ENCODE measurements around a stretch of chr6.

GRCh38 chr6:43288022-43288385 lies 10.1 kb upstream of the SLC22A7 start:
- PRO-cap: no peak

DNA sequence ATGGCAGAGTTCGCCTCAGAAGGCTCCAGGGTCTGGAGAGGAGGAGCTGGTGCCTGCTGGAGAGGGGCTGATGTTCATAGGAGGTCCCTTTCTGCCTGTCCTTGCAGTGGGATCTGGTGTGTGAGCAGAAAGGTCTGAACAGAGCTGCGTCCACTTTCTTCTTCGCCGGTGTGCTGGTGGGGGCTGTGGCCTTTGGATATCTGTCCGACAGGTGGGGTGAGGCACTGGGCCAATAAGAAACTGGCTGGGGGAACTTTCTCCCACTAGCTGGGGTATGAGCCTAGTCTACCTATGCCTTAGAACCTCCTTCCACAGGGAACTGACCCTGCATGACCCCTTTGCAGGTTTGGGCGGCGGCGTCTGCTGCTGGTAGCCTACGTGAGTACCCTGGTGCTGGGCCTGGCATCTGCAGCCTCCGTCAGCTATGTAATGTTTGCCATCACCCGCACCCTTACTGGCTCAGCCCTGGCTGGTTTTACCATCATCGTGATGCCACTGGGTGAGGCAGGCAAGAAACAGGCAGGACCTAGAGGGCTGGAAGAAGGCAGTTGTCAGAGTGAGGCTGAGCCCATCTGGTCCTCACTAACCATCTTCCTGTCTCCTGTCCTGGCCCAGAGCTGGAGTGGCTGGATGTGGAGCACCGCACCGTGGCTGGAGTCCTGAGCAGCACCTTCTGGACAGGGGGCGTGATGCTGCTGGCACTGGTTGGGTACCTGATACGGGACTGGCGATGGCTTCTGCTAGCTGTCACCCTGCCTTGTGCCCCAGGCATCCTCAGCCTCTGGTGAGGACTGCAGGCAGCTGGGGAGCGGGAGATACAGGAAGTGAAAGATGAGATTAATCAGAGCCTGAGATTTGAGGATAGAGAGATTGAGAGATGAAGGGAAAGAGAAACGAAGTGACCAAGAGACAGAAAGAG lies 1.5 kb downstream of the SLC22A7 start:
- PRO-cap: no peak

DNA sequence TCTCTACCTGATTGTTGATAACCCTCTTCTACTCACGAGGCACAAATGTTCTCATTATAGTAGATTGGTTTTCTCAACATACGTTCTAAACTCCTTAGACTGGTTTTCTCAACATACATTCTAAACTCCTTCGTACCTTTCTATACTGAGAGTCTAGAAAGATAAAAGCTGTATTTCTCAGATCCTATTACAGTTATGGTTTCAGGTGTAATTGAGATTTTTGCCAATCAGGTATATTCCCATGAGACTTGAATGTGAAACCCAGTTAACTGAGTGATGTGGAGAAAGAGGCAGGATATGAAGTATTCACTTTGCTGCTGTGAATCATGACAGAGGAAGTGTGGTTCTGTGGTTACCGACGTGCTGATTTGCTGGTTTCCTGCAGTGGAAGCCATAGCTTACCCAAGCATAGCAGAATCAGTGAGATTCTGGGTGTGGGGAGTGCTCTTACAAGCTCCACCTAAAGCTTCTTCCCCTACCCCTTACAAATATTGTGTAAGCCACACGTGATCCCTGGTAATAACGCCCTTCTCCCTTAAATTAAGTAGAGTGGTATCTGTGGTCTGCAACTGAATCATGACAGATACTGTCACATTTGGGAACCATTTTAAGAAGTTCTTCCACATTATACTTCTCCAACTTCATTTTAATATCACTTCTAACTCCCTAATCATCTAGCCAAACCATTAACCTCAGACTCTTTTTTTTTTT lies 14.3 kb upstream of the ZNF318 start:
- PRO-cap: unidirectional peak, plus-strand start at position 423 of the sequence

DNA sequence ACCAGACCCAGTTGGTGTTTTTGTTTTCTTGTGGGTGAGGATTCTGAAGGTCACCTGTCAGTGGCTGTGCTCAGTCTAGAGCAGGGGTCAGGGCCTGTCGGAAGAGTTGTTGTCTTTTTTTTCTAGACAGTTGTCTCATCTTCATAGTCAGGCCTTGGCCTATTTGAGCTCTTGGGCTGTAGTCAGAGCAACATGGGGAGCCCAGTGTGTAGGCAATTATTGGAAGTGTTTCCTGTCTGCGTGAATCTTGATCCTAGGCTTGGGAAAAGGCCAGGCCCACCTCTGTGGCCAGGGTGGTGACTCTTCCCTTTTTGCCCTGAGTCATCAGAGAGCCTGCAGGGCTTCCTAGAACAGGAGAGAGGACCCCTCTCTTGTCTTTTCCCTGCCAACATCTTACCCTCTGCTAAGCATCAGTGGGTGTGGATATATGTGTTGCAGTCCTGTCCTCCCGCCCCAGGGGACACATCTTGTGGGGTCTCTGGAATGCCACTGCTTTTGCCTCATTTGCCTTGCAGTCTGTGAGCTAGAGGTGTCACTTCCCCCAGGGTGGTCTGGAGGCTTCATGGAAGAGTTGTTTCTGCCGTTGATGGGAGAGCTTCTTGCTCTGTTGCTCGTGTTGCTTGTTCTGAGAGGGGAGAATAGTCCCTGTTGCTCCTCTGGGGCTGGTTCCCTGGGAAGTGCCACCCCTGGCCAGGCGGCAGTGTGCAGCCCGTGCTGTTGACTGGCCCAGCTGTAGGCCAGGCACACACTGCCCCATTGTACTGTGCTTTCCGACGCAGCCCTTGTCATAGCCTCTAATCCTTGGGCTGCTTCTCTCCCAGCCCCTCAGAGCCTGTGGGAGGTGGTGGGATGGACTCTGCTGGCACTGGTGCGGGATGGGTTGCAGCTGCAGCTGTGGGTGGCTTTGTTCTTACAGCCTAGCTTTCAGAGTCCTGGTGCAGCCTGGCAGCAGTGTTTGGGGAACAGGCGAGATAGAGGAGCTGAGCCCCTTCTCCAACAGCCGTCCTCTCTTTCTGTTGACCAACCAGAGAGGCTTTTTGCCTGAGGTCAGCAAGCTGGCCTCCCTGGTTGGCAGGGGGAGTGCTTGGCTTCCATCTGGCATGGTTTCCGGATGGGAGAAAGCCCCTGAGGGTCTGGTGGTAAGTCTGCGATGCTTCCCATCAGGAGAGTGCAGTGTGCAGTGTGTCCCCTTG lies 11.7 kb downstream of the TJAP1 start:
- PRO-cap: no peak

DNA sequence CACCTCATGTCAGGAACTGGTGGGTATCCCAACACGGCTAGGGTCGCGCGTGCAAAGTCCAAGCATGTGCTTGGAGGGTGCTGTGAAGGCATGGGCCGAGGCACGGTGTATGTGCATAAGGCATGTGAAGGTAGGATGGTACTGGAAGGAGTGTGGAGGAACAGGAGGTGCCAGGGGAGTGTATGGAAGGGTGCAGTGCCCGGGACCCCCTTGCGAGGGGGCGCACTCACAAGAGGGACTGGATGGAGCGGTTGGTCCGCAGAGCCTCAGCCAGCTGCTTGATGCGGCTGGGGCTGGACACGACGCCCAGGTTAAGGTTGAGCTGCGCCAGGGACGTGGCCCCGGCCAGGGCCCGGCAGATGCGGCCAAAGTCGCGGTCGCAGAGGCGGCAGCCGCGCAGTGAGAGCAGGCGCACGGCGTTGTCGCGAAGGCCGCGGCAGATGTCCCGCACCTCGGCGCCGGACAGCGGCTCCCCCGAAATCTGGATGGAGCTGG lies 815 bp downstream of the LRRC73 start:
- PRO-cap: no peak

DNA sequence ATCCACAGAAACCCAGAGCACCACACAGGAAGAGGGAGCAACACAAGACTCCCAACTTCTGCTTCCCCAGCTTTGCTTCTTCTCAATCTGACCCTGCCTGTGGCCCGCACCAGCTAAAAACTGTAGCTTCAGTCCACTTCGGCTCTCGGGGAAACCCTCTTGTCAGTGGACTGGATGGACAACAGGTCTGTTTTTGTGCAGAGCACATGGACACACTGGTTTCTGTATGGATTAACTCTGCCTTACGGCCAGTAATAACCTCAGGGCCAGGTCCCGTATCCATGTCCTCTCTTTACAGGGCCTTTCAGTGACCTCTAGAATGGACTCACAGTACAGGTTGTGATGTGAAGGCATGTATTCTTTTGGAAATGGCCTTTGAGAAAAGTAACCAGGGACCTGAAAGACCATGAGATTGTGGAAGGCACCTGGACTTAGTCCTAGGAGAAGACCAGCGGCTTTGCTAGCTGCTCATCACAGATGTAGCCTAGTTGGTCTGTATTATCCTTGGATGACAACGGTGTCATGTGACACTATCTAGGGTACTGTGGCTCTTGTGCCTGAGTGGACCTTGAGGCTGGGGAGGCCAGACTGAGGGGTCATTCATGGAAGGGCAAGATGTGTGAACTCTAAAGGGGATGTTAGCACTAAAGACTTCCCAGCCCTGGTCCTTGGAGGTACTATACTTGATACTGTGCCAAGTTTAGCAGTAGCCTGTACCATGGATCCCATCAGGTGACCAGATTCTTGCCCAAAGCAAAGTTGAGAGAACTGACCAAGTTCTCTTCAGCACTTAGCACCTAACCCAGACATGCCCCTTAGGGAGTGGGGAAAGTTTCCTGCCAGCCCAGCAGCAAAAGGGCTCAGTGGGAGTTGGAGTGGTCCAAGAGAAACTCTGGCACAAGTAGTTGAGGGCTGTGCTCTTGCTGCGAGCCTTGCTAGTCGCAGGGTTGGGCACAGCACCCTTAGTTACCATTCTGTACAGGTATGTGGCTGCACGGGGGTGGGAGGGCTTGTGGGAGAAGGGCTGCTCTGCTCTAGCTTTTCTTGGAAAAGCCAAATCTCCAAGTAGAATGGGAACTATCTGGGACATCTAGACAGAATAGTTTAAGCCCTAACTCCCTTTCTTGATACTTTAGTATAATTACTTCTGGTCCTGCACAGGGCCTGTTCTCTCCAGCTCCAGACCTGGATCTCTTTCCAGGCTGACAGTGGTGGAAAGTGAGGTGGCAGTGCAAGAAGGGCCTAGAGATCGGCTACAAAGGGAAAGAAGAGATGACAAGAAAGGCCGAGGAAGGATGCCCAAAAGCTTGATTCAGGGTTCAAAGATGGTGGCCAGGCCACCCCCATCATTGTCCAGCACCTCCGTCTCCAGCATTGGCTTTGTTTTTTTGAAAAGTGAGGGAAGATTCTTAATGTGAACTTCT lies 6.2 kb downstream of the POLR1C start:
- PRO-cap: no peak

DNA sequence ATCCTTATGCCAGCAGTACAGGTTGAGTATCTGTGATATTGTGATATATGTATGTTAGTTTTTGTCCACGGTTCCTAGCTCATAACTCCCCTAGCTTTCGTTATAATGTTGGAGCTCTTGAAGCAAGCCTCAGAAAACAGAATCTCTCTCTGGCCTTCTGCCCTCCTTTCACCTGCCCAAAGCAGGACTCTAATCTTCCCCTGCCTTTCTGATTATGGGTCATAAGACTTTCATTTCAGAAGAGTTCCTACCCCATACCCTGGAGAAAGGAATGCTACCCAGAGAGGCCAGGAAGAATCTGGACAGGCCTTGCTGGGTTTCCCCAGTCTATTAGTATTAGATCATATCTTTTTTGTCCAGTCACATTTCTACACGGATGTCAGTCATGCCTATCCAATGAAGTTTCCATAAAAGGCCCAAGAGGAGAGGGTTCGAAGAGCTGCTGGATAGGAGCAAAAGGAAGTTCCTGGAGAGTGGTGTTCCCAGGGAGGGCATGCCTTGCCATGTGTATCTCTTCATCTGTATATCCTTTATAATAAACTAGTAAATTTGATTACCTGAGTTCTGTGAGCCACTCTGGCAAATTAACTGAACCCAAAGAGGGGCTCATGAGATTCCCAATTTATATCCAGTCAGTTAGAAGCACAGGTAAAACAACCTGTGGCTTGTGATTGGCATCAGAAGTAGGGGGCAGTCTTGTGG lies 3.2 kb downstream of the POLH start:
- PRO-cap: no peak

DNA sequence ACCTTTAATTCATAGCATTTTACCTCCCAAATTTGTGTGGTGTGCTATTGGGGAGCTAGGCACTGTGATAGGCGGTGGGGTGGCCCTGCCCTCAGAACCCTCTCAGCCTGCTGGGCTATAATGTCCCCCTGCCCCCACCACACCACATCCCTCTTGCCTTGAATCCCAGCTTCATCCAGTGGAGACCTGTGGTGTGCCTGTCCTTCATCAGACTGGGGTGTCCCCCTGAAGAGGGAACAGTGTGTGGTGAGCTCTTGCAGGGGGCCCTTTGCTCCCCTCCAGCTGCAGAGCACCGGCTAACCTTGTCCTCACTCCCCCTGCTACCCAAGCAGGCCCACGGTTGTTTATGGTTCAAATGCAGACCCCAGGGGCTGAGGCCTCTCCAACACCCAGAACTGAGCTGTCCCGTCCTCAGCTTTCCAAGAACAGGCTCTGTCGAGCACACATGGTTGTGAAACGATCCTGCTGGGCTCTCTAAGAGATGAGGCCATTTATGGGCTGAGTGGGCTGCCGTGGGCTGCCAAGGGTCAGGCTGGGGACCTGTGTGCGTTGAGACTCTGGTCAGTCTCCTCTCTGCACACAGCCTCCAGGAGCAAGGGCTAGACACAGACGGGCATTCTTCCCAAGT lies 26.9 kb upstream of the VEGFA start:
- PRO-cap: no peak

DNA sequence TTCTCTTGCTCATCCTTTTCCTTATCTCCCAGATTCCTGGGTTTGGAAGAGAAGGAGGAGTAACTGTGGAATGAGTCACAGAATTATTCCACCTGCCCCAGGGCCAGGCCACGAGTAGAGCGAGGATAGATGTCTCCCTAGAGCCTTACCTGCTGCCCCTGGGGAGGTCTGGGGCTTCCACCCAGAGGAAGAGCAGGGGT lies 10.6 kb upstream of the VEGFA start:
- PRO-cap: no peak

GRCh38 chr6:43782831-43783698 lies 13.1 kb downstream of the VEGFA start:
- PRO-cap: no peak

GRCh38 chr6:43785562-43785875 lies 15.5 kb downstream of the VEGFA start:
- PRO-cap: no peak

- PRO-cap: no peak
These were observed 146.1 kb downstream of the VEGFA start for GRCh38 chr6:43915835-43916705.

- PRO-cap: no peak
These were observed 157.7 kb downstream of the VEGFA start for GRCh38 chr6:43927671-43928193.

GRCh38 chr6:43990158-43991247 lies 136.7 kb downstream of the MRPL14 start:
- PRO-cap: no peak

DNA sequence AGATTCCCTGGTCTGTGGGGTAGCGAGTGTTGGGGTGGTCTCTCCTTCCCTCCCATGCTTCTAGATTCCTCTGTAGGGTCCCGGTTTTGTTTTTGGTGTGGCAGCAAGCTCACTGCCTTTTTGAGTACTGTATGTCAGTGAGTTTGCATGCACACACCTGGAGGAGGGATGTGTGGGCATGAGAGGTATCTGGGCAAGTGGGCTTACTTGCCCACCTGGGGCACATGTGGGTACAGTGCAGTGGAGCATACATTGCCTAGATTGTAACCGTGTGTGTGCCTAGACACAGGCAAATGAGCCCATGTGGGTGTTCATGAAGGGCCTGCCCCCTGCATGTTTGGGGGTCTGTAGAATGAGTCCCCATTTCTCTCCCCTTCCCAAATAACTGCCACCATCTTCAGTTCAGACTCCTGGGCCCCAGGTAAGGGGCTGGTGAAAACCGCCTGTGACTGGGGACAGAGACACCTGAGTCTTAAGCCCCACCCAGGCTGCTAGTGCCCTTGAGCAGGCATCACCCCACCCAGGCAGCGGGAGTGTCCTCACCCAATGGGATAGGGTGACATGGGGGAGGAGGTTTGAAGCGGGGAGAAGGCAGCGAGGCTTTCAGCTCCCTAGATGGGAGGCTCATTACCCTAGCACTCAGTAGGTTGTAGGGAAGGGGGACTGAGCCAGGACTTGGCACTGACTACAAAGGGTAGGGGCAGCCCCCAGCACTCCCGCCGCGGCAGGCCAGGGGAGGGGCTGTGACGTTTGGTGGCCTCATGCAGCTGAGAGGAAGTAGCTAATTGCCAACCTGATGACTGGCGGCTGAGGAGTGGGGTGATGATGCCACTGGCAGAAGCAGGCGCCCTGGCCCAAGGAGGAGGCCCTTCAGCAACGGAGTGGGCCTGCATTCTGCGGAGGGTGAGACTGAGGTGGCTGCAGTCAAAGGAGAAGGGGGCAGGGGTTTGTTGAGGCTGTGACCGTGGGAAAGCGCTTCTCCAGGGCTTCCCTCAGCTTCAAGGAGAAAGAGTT lies 127.1 kb downstream of the MRPL14 start:
- PRO-cap: no peak

GRCh38 chr6:44004834-44005811 lies 122.1 kb downstream of the MRPL14 start:
- PRO-cap: no peak

DNA sequence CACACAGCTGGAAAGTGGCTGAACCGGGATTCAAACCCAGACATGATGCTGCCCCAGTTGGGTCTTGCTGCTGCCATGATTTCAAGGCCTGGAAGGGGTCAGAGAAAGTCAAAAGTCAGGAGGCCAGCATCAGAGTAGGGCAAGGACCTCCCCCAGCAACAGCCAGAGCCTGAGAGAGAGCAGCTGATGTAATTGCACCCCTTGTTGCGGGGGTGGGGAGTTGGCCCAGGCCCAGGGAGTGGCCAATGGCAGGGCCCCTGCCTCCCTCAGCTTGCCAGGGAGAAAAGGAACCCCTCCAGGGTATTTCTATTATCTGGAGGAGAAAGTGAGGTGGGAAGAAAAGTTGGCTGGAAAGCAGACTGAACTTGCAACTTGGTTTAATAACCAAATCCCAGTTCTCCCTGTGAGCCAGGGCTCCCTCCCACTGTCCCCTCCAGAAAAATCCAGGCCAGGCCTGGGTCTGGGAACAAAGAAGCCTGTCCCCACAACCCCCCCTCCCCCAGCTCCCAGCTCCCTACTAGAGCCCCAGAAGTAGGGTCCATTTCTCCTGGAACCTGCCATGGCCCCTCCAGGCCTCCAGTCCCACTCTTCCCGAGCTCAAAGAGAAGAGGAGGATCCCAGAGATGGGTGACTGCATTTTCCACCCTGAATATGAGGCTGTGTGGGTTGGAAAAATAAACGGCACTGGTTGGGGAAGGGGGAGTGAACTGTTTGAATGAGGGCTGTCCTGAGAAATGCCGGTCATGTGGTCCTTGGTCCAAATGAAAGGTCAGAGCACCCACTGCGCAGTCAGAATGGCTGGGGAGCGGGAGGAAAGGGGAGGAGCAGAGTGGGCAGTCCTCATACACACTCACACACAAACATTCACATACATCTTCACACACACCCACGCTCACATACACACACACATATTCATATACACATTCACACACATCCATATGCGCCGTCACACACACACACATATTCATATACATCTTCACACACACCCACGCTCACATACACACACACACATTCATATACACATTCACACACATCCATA lies 83.3 kb downstream of the MRPL14 start:
- PRO-cap: no peak

DNA sequence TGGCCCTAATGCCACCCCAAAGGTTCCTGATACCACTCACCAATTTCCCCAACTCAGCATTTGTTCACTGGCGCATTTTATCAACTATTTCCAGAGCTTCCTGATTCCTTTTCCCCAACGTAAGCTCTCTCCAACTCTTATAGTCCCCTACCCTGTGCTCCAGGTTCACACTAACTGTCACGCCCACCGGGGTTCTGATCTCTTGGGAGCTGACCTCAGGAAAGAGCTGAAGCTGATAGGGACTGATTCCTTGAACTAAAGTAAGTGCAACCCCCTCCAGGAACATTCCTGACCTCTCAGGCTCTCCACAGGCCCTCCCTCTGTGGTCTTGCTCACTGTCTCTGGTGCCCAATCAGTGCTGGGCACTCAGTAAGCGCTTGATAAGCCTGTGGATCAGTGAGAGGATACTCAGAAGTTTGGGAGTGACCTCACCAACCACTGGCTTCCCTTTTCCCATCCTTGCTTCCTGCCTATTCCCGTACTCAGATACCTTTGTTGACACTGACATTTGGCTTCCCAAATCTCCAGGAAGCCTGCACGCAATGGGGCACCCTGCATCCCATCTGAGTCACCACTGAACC lies 73.2 kb downstream of the MRPL14 start:
- PRO-cap: no peak

GRCh38 chr6:44072965-44073167 lies 54.4 kb downstream of the MRPL14 start:
- PRO-cap: no peak

- PRO-cap: no peak
These were observed 7.5 kb downstream of the TMEM63B start for GRCh38 chr6:44134781-44135276.